Renal cortical epithelial cell (primary cell): Measurements from ENCODE around the genes SGCD and NIPAL4.

- RRBS, result no CpG with 5 or more reads among the region's 5 CpGs
These were observed 5.6 kb downstream of the FAXDC2 start for GRCh38 chr5:154844725-154845350.

DNA sequence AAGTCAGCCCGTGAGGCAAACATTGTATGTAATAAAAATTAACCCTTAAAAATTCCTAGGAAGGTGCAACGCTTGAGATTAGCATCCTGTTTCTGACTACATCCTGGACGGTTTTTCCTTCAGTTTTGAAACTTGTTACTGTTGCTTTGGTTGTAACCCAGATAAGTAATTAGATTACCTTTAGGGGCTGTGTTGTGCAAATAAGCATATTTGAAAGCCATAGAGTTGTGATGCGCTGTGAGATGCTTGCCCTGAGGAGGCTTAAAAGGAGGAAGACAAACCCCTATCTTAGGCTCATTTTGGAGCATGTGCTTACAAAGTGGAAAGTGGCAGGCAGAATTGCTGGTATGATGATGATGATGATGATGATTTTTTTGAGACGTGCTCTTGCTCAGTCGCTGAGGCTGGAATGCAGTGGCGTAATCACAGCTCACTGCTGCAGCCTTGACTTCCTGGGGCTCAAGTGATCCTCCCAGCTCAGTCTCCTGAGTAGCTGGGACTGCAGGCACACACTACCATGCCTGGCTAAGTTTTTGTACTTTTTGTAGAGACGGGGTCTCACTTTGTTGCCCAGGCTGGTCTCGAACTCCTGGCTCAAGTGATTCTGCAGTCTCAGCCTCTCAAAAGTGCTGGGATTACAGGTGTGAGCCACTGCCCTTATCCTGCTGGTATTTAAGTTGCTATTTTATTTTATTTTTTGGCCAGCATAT is 1.7 kb downstream of the CNOT8 start:
- RRBS, result no CpG with 5 or more reads among the region's 9 CpGs

DNA sequence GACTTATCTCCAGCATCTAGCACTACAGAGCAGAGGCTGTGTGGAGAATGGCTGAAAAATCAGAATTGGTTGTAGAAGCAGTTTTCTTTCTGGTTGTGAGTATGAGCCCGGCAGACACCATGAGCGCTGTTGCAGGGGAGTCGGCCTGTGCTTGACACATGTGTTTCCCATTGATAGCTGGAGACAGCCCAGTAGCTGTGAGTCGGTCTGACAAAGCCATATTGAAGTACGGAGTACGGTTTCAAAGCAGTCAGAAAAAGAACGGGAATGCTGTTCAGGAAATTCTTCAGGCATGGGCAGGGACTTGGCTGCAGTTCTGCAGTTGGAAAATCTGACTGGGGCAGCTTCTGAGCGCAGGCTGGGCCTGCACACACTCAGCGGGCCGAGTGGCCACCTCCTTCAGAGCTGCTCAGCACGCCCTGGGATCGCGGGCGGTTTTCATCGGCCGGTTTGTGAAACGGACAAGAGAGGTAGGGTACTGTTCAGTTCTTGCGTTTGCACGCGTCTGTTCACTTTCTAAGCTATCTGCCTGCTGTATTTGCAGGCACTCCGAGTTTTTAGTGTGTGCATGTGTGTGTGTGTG is at the start of gene SGCD:
Gene SGCD, plus strand, starts transcription at position 402 of the 583 bp plus-strand sequence.
- RRBS, result no CpG with 5 or more reads among the region's 21 CpGs

DNA sequence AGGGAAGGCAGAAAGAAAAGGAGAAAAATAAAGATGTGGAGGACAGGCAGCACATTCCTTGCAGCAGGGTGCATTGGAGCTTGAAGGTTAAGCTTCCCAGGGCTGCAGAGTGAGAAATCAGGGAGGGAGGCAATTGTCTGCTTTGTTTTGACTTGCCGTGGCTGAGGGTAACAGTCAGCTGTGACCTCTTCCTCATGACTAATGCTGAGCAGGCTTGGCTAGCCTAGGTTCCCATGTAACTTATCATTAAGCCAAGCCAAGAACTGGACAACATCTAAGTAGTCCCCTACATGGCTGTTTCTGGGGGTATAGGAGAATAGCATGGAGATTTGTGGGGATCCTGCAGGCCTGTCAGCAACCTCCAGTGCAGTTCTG is 148.9 kb downstream of the SGCD start:
- RRBS, result no CpG with 5 or more reads among the region's 1 CpG

DNA sequence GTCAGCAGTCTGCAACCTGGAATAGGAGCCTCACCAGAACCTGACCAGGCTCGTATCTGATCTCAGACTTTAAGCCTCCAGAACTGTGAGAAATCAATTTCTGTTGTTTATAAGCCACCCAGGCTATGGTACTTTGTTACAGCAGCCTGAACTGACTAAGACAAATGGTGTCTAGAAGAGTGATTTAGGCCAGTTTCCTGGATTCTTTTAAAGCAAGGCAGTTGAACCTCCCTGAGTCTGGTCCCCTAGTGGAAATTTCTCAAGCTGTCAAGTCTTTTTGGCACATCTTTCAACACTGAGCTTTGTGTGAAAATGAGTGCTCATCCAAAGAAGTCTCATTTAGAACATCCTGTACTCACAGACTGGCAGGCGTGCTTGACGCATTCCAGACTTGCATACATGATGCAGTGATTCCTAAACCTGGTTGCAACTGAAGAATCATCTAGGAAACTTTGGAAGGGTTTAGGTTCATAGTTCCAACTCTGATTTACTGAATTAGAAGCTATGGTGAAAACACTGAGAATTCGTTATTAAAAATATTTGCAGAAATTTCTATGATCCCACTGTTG is 254.7 kb upstream of the PPP1R2B start:
- RRBS, result no CpG with 5 or more reads among the region's 4 CpGs

- RRBS, result 90% methylated on average over 2 of the region's 14 CpGs
These were observed 8.7 kb downstream of the TIMD4 start for GRCh38 chr5:156954216-156954740.

- RRBS, result no CpG with 5 or more reads among the region's 1 CpG
These were observed 9.3 kb downstream of the HAVCR1 start for GRCh38 chr5:157049664-157049998.

DNA sequence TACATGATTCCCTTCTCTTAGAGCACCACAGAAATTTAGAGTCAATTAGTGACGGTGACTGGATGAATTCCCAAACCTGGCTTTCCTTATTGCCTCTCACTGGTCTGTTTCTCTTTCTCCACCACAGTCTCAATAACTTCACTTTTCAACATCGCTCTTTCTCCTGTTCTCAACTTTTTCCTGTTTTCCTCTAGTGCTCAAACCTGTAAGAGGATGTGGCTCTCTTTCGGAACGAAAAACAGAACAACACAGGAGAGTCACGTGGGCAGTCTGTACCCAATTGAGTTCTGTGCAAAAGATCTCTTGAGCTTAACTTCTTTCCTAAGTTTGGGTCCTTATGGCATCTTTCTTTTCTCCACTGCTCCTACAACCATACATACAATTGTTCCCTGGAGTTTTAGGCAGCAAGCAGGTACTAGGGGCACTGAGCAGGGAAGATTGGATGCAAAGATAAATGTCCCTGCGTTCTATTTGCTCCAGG is 8.9 kb downstream of the HAVCR1 start:
- RRBS, result no CpG with 5 or more reads among the region's 6 CpGs

- RRBS, result no CpG with 5 or more reads among the region's 7 CpGs
These were observed 17.2 kb upstream of the CYFIP2 start for GRCh38 chr5:157248719-157249064.

DNA sequence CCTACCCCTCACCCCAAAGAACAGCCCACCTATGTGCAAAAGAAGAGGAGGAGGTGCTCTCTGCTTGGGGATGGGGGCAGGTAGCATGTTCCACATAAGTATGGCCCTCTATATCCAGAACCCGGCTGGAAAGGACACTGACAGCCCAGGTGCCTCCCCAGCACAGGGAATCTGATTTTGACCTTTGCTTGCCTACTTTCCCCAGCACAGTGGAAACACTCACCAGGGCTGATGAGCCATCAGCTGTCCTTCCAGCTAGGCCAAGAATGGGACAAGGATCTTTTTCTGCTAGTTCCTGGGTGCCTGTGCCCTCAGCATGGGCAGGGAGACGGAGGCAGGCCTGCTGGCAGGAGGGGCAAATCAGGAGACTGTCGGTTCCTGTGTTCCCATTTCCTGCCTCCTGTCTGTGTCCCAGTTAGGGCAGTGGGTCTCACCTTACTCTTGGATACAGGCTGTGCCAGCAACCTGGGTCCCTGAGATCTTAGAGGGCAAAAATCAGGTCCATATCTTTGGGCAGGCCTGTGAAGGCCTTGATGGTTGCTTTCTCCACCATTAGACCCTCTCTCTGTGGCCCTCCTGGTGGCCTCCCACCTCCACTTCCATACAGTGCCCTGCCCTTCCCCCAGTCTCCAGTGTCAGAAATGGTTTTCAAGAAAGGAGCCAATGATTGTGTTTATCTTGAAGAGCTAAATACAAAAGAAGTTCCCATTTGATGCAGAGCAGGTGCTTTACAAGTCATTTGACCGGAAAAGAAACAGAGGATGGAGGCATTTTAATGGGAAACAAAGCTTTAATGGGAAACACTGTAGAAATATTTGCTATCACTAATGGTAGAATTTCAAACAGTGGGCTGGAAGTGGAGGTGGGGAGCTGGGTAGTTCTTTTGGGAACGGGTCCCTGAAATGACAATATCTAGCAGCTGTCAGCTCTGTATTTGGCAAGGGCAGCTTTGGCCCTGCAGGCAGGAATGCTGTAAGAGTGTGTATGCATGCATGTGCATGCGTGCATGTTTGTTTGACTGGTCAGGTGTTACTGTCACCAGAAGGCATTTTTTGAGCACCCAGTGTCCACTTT is 1.4 kb downstream of the CYFIP2 start:
- RRBS, result no CpG with 5 or more reads among the region's 6 CpGs

DNA sequence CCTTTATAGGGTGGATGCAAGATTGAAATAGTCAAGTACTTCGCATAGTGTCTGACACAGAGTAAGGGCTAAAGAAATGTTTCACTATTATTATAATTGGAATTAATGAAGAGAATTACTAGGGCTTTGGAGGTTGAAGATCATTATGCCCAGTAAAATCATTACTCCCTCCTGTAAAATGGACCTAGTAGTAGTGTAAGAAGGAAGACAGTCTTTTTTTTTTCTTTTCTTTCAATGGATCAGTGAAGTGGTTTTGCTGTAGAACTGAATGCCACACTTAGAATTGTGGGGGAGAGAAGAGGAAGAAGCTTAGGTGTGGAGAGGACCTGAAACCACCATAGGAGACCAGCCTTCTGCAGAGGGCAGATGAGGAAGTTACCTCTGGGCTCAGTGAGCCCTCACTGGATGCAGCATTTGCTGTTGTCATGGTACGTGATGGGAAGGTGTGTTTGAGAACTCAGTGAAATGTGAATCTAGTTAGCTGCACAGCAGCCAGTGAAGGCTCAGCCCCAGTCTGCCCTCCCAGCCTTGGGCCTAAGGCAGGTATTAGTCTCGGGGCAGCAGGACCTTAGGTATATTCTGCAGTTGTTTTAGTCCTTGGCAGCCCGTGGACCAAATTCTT is 17.4 kb downstream of the CYFIP2 start:
- RRBS, result no CpG with 5 or more reads among the region's 4 CpGs

GRCh38 chr5:157285527-157286040 is 19.7 kb downstream of the CYFIP2 start:
- RRBS, result no CpG with 5 or more reads among the region's 5 CpGs

GRCh38 chr5:157344397-157345021 is 968 bp downstream of the FNDC9 start:
- RRBS, result no CpG with 5 or more reads among the region's 11 CpGs

DNA sequence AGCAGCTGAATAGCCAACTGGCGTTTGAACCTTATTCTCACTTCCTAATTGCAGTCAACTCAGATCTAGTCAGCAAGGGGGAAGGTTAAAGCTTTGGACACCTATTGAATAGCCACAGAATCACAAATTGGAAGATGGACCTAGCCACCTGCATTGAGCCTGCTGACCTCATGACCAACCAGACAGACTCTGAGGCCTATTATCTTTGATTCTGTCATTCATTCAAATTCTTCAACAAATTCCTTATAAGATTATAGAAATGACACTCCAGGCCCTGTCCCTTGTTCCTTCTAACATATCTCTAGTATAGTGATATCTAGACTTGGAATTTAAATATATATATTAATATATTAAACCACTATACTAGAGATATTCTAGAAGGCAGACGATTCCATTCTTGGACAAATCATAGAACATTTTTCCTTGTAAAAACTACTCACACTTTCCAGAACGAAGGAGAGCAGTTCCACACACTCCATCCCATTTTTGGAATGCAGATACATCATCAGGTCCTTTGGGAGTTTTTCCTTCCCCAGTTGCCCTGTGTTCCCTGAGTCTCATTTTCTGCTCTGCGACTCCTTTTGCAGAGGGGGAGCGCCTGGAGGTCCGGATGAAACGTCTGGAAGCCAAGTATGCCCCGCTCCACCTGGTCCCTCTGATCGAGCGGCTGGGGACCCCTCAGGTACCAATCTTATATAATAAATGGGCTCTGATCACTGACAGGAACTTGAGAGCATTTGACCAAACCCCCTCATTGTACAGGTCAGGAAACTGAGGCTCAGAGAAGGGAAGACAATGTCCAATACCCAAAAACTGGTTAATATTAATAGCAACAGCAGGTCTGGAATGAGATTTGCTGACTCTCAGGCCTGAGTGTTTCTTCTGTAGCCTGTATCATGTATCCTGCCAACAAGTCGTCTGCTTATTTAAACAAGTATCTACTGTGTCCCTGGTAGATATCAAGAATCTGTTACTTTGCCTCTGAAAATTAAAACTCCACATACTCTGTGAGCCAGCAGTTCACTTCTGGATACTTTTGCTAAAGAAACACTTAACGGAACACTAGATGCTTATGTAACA is 37.5 kb upstream of the FNDC9 start:
- RRBS, result no CpG with 5 or more reads among the region's 12 CpGs

DNA sequence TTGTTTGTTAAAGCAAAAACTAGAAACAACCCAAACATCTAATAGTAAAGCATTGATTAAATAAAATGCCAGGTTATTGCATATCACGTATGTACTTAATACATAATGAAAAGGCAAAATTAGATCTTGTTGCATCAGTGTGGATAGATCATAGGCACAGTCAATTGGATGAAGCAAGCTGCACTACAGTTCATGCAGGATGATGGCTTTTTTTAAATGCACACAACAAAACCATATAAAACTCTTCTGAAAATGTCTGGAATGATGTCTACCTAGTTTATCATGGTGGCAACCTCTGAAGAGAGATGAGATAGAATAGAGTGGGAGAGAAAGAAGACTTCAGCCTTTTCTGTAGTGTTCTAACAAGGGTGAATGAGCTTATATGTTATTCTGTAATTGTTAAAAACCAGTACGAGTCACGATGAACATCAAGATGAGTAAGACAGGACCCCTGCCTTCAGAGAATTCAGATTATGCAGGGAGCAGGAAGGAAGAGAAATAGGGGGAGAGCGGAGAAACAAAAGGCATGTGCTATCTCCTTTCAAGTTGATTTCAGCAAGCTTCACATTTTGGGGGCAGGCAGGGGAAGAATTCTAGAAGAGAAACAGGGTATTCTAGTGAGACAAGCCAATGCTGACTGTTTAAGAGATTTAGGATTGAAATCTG is 38.4 kb upstream of the FNDC9 start:
- RRBS, result no CpG with 5 or more reads among the region's 4 CpGs

DNA sequence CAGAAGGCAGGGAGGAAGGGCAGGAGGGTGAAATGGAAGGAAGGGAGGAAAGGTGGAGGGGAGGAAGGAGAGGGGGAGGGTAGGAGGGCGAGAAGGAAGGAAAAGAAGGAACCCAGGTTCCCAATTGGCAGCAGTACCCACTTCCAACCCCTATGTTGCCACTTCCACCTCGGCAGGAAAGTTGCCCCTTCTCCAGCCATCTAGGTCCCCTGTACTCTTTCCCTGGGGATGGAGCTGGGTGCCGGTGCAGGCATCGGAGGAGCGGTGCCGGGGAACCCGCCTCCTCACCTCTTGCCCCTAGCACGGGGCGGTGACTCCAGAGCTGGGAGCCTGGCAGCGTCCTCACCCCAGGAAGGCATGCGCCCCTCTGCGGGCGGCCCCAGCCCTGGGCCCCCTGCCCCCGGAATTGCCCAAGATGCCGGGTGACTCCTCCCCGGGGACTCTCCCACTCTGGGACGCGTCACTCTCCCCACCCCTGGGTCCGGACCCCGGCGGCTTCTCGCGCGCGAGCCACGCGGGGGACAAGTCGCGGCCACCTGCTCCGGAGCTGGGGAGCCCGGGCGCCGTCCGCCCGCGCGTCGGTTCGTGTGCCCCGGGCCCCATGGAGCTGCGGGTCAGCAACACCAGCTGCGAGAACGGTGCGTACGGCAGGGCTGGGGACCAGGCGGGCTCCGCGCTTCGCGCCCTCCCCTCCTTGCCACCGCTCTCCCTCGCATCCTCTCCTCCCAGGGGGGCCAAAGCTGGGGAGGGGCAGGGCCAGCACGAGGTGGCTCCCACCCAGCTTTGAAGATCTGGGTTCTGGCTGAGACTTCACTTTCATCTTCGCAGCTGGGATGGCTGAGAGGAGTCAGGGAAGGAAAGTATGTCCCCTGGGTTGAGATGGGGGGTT is at the start of gene NIPAL4:
Gene NIPAL4, plus strand, starts transcription at position 494 of the 889 bp plus-strand sequence.
- RRBS, result 2% methylated on average over 25 of the region's 54 CpGs

DNA sequence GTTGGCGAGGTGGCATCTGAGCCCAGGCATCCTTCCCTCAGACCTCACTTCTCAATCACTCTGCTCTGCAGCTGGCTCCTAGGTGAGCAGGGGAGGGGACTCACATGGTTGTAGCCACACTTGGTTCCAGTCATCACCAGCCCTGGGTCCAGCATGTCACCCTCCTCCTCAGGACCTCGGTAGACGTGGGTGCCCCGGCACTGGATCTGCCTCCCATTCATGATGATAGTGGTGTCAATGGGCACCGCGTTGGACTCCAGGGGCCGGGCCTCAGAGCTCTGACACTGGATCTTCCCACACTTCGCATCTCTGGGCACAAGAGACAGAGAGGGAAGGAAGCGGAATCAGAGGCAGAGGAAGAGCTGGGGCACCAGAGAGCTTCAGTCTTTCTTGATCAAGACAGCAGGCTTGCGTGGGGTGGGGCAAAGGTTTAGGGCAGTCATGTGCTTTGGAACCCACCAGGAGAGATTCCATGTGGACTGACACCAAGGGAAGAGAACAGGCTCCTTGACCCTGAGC is 32.9 kb downstream of the NIPAL4 start:
- RRBS, result 89% methylated on average over 4 of the region's 10 CpGs

DNA sequence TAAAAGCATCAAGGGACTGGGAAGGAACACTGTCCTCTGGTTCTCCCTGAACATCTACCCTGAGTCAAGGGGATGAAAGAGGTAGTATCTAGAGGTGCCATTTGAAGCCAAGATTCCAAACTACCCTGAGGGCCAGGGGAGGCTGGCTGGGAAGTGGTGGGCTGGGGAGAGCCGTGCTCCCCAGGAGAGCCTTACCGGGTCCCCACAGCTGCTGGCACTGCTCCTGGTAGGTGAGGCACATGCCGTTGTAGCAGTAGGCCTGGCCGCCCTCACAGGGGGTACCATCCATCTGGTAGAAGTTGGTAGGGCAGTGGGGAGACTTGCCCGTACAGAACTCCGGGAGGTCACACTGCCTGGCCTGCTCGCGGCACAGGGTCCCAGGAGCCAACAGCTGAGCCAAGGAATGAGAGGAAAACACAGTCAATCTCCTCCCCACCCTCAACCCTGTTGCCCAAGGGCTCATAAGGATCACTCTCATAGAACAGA is 36.7 kb downstream of the NIPAL4 start:
- RRBS, result no CpG with 5 or more reads among the region's 8 CpGs

DNA sequence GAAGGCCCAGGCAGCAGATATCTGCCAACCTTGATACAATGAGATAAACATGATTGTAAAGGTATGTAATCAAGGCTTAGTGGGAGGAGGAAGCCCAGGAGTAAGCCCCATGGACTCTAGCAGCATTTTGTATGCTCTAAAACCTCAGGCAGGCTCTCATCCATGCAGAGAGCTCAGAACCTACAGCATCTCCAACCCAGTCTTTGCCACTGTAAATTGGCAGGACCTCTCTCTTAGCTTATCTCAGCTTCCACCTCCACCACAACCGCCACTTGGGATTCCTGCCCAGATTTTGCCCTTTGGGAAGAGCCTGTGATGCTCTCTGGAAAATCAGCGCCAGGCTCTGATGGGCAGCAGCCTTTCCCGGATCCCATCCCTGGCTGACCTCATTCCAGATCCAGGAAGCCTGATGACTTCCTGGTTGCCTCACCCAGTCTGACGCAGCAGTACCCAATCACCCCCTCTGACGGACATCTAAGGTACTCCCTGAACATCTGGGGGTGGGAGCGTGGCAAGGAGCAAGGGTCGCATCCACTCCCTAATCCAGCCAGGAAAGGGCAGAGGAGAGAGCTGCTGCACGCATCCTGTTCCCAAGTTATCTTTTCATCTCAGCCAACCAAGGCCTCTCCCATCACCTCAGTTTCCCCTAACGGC is 54.2 kb downstream of the ADAM19 start:
- RRBS, result no CpG with 5 or more reads among the region's 9 CpGs